SEM (cell line): ENCODE results near the genes SEC22C and NKTR.

- PRO-cap: no peak
Observed at GRCh38 chr3:40800415-40800840, 275.7 kb downstream of the ZNF621 start.

DNA sequence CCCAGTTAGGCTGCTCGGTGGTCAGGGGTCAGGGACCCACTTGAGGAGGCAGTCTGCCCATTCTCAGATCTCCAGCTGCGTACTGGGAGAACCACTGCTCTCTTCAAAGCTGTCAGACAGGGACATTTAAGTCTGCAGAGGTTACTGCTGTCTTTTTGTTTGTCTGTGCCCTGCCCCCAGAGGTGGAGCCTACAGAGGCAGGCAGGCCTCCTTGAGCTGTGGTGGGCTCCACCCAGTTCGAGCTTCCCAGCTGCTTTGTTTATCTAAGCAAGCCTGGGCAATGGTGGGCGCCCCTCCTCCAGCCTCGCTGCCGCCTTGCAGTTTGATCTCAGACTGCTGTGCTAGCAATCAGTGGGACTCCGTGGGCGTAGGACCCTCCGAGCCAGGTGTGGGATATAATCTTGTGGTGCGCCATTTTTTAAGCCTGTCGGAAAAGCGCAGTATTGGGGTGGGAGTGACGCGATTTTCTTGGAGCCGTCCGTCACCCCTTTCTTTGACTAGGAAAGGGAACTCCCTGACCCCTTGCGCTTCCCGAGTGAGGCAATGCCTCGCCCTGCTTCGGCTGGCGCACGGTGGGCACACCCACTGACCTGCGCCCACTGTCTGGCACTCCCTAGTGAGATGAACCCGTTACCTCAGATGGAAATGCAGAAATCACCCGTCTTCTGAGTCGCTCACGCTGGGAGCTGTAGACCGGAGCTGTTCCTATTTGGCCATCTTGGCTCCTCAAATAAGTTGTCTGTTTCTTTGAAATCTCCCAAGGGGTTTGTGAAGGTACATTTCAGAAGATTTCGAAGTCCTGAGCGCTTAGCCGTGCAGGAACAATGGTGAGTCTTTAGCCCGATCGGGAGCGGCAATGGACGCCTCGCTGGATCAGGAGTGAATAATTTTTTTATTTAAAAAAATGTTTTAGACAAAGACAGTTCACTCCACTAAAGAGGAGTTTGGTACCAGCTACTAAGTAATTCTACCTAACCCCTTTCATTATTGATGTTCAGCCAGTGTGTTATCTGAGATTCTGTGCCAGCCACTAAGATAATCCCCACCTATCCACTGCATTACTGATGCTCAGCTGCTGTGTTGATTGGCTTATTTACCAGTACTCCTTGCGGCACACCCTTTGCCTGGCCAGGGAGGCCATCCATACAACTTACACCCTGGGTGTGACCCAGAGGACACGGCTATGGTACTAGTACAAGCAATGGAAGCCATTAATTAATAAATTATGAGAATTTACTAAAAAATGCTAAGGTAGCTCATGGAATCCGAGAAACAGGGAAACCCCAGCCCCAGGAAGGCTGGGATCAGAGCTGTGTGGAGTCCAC is 291.1 kb upstream of the CTNNB1 start:
- PRO-cap: no peak

GRCh38 chr3:40975439-40976421 is 223.6 kb upstream of the CTNNB1 start:
- PRO-cap: no peak

GRCh38 chr3:41210858-41211359 is 11.6 kb downstream of the CTNNB1 start:
- PRO-cap: no peak

DNA sequence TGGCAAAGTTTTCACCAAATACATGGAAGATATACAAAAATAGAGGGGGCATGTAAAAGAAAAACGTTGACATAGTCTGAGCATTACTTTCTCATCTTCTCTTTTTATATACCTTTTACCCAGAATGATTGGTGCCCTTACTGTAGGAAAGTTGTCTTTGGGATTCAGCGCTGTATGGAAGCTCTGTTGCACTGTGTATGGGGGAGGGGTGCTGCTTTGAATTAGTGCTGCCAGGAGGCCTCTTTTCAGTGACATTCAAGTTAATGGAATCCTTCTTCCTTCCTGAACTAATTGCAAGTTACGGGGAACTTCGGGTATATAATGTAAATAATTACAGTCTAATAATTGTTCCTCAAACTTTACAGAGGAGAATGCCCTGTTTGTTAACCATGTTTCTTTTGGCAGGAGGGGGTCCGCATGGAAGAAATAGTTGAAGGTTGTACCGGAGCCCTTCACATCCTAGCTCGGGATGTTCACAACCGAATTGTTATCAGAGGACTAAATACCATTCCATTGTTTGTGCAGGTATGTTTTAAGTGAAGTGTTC is 36.1 kb downstream of the CTNNB1 start:
- PRO-cap: no peak

DNA sequence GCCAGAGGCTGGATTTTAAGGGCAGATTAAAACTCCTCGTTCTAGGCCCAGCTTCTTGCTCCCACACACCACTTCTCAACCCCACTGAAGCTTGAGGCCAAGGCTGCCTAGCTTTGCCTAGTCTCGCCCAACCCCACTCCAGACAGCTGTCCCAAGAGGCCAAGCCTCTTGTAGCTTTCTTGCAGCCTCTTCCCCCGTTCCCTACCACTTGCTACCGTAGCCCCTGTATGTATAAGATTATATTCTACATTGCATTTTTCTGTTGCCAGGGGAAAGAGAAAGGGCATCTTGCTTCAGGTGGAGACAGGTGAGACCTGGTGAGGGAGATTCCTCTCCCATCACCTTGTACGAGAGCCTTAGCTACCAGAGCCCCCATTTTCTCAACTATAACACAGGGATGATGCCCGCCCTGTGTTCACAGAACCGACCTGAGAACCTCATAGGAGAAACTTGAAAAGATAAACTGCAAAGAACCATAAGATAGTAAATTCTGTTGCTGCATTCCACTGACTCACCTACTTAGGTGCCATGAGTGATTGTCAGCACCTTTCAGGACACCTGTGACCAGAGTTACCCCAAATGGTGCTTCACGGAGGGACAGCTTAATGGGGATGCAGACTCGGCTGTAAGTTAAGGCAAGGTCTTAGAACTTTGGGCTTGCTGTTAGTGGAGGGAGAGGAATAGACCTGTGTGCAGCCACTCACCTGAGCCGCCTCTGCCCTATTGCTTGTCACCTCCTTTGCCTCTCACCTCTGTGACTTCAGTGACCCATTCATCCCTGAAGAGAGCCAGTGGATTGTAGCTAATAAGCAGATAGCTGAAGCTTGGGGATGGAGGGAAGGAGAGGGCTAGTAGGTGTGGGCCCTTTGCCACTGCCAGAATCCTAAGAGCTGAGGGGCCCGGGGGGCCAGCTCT is 44.6 kb downstream of the CTNNB1 start:
- PRO-cap: no peak

DNA sequence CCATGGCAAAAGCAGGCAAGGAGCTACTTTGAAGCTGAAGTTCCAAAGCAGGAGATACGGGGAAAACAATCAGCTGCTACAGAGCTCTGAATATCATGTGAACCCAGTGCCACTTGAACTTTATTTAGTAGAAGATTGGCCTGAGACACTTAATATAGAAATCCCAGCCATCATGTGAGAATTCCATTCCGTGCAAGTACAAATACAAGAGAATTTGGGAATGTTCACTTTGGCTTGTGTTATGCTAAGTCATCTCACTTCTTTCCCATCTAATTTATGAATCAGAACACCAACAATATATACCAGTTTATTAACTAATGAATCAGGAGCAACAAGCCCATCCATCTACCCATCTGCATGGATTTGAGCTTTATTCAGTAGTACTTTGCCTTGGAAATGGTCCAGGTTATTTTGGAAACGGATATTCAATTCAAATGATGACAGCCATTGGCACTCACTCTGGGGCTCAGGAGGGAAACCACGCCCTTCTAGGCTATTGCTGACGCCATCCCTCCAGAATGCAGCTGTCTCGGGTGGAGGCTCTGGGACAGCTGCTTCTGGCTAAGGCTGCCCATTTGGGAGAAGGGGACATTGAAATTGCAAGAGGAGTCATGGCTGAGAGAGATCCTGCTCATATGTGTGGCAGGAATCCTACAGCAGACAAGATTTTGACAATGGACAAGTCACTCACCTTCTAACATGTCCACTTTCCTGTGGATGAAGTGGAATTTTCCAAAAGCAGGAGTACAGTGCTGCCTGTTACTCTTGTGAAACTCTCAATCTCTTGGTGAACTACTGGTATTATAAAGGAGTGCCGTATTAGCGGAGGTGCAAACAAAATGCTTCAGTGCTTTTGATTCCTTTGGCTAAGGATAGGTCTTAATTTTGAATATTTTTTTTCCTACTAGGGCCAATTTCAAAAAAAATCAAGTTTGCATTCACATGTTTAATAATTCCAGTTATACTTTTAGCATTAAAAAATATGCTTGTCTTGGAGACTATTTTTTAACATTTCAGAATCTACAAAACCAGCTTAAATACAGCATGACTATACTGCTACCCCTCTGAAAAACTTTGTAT is 29.4 kb upstream of the TRAK1 start:
- PRO-cap: no peak

DNA sequence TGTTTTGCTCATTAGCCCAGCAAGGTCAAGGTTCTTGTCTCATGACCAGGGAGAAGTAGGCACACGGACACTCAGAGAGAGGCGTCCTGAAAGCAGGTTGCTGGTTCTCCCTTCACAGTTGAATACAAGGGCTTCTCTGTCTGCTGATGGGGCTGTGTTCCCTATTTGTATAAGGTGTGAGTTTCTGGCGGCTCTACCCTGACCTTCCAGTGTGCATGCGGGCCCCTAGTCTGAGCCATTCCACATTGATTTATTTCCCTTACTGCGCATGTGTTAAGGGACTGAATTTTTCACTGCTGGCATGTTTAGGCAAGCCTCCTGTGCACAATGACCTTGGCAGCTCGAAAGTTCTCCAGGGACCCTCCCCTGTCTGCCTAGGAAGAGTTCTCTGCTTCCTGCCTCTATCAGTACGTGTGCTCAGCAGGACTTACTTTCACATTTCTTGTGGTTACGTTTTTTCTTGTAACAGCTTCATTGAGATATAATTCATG is 11.4 kb downstream of the TRAK1 start:
- PRO-cap: no peak

DNA sequence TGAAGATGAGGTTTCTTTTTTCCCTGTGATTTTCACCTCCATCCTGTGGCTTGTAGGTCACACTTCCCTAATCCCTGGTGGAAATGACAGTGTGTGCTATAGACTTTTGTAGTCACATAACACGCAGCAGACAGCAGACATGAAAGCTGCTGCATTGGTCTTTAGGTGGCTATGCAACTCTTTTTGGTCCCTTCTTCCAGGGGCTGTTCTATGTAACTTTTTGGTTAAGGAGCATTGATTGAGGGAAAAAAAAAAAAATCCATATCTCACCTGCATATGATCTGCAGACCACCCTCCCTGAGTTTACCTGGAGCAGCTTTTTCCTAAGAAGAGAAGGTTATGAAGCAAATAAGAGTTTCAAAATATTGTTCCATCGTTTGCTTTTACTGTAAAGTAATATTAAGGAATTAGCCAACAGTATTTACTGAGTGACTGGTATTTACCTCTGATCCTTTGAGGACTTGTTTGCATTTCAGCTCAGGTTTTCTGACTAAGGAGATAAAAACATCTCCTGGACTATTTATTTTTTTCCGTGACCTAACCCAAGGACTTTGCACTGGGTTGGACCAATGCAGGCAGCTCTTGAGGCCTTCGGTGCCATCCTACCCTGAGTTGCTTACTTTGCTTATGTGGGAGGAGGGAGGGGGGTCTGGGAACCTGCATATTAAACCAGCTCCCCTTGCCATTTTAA is 39.1 kb downstream of the TRAK1 start:
- PRO-cap: no peak

GRCh38 chr3:42133674-42133873 is 42.4 kb downstream of the TRAK1 start:
- PRO-cap: no peak

GRCh38 chr3:42148973-42149472 is 57.9 kb downstream of the TRAK1 start:
- PRO-cap: no peak

DNA sequence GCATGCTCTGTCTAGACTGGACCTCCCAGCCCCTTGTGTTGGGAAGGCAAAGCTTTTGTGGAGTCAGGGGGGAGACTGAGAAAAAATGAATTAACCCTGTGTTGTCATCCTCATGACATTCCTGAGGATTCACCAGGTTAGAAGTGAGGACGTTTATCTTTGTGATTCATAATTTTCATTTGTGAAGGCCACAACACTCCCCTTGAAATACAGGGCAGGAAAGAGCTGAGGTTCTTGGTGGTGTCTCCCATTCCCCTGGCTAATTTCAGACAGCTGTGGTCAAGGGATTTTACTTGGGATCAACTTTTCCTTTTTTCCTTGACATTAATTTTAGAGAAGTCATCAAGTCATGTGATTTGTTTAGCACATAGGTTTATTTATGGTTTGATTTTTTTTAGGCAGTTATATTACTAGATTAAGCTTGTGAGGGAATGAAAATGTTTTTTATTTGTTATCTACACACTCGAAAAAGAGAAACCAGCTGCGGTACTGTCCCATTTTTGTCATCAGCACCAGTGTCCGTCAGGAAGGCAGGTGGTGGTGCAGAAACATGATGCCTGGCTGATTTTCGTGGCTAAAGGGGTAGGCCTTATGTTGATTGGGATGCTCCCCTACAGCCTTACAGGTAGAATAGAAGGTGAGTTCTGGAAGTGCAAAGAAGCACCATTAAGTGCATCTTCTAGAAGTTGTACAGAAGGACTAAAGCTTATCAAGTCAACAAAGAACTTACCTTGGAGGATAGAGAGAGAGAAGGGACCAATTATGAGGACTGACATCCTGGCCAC is 54.8 kb downstream of the CCK start:
- PRO-cap: no peak

- PRO-cap: no peak
Observed at GRCh38 chr3:42230832-42231232, 35.2 kb downstream of the CCK start.

GRCh38 chr3:42472926-42474017 is 29.2 kb upstream of the VIPR1 start:
- PRO-cap: no peak

GRCh38 chr3:42504198-42504999 is 2.0 kb downstream of the VIPR1 start:
- PRO-cap: no peak

DNA sequence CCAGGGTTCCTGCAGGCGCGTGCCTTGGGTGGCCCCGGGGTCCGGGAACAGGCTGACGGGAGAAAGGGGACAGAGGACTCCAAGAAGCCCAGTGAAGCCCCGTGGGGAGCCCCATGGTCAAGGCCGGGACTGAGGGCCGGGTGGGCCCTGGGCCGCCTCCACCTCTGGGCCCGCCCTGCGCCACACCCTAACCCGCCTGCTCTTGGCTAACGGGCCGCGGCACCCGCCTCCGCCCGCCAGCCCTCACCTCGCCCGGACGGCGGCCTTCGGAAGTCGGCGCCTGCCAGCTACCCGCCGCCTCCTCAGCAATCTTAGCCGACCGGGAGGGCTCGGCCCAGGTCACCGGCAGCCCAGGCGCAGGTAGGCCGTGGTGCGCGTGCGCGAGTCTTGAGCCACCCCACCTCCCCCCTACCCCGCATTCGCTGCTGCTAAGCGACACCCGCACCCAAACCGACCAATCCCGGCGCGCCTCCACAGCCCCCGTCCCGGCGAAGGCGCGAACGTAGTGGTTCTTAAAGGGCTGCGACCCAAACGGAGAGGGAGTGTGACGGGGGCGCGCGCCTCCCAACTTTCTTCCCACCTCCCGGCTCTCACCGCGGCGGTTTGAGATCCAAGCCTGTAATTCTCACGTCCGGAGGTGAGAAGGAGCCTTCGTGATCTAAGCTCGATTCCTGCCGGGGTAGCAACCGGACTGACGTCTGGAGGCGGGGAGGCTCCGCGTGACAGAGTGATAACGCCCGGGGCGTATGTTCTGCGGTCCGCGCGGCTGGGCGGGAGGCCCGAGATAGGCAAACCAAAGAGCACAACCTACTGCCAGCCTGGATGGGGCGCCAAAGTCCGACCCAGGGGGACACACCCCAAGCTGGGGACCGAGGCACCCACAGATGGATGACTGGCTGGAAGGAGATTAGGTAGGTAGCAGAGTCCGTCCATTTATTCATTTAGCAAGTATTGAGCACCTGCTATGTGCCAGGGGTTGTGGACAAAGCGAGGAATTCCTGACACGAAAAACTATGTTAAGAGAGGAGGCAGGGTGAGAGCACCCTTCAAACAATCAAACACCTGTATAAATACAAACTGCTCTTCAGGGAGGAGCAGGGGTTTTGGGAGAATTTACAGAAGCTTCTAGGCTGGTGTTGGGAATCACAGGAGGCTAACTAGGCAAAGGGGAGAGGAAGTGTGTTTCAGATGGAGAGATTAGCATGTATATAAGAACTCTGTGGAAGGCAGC is at the start of gene SEC22C:
Gene SEC22C, minus strand, starts transcription at position 369 of the 1,231 bp plus-strand sequence.
- PRO-cap: bidirectional peak, plus-strand start at position 509 of the sequence, minus-strand start at position 313 of the sequence

DNA sequence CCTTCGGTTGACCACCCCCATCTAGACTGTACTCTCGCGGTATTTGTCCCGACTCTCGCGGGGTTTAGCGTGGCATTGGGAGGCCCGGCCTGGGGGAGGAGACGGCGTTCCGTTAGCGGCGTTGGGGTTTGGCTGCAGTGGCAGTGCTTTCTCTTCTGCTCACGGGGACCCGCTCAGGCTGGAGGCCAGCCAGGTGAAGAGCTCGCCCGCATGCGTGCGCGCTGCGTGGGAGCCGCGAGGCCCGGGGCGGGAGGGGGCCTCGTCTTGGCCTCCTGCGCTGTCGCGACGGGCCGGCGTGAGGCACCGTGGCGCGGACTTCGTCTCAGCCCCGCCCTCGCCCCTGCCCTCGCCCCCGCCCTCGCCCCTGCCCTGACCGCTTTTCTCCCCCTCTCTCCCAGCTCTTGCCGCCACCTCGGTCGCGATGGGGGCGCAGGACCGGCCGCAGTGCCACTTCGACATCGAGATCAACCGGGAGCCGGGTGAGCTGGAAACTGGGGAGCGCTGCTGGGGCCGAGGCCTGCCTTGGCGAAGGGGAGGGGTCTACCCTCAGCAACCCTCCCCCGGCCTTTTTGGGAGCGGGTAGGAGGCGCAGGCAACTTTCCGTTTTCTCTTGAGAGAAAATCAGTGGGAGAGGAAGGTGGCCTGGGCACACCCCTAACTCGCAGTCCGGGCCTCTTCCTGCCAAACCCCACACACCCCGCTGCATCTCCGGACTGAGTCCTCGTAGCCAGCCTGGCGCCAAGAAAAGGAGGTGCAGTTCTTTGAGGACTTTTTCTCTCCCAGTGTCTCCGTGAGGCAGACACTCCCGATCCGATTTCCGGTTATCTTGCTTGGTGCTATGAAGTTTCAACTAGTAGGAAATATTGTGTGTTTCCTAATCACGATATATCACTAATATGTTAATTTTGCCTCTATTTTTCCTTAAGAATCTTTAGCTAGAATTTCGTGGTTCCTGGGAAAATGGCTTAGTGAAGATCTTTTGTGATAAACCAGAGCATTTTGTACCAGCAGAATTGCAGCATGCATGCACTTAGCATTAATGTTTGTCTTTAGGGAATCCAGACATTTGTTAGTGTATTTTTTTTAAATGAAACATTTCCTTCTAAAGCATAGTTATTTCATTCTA is at the start of gene NKTR:
Gene NKTR, plus strand, starts transcription at position 101 of the 1,126 bp plus-strand sequence.
- PRO-cap: bidirectional peak, plus-strand start at position 154 of the sequence, minus-strand start at position 28 of the sequence; bidirectional peak, plus-strand start at position 450 of the sequence, minus-strand start at position 322 of the sequence; bidirectional peak, plus-strand start at position 724 of the sequence, minus-strand start at position 715 of the sequence

DNA sequence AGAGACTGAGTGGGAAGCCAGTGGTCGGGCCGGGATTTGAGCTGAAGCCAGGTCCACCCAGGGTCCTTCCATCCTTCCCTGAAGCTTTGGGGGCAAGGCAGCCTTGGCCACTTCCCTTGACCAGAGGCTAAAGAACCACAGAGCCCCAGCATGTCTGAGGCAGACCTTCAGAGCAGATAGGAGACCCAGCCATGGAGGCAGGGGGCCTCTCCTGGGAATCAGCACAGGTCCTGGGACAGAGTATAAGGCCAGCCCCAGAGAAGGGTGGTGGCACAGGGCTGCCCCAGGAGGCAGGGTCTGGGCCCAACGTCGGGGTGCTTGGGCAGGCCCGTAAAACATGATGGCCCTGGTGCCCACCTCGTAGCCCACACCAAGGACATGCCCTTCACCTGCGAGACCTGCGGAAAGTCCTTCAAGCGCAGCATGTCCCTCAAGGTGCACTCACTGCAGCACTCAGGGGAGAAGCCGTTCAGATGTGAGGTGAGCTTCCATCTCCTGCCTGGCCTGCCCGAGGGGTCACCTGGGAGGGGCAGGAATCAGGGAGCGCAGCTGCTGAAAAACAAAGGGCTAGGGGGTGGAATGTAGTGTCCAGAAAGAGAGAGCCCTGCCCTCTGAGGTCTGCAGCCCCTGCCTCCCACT is 9.3 kb downstream of the ZBTB47 start:
- PRO-cap: no peak

DNA sequence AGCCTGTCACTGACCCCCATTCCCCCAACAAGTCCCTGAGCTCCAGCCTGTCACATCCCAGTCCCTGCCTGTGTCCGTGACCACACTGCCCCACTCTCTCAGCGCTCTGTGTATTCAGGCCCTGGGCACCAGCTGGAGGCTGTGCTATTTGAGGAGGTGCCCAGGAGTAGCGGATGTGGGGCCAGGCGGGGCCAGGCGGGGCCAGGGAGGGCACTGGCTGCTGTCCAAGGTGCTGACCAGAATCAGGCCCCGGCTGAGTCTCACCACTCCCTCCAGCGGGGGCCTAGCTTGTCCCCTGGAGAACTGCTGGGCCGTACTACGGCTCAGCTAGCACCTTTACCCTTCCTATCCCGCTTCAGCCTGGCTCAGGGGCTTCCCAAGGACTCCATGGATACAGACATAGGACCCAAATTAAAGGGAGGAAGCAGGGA is 1.2 kb downstream of the HHATL start:
- PRO-cap: no peak

DNA sequence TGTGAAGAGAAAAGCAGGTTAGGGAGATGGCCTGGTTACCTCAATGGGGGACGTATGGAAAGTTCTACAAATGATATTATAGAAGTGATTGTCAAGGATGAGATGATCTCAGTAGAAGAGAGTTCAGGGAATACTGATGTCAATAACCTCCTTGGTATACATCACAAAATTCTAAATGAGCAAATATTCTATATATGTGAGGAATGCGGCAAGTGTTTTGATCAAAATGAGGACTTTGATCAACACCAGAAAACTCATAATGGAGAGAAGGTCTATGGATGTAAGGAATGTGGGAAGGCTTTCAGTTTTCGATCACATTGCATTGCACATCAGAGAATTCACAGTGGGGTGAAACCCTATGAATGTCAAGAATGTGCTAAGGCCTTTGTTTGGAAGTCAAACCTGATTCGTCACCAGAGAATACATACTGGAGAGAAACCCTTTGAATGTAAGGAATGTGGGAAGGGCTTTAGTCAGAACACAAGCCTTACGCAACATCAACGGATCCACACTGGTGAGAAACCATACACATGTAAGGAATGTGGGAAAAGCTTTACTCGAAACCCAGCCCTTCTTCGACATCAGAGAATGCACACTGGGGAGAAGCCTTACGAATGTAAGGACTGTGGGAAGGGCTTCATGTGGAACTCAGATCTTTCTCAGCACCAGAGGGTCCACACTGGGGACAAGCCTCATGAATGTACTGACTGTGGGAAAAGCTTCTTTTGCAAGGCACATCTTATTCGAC is 8.7 kb downstream of the ZNF662 start:
- PRO-cap: no peak